ENCODE measurements around the gene NSMCE1.

- PRO-cap = no peak
Observed at GRCh38 chr16:27253532-27253900, 15.1 kb downstream of the NSMCE1 start.

GRCh38 chr16:27268442-27269199 lies at the start of gene NSMCE1:
TSS of gene NSMCE1 (minus strand) at chr16:27268772.
- PRO-cap = bidirectional peak, plus-strand start at chr16:27268869, minus-strand start at chr16:27268726

DNA sequence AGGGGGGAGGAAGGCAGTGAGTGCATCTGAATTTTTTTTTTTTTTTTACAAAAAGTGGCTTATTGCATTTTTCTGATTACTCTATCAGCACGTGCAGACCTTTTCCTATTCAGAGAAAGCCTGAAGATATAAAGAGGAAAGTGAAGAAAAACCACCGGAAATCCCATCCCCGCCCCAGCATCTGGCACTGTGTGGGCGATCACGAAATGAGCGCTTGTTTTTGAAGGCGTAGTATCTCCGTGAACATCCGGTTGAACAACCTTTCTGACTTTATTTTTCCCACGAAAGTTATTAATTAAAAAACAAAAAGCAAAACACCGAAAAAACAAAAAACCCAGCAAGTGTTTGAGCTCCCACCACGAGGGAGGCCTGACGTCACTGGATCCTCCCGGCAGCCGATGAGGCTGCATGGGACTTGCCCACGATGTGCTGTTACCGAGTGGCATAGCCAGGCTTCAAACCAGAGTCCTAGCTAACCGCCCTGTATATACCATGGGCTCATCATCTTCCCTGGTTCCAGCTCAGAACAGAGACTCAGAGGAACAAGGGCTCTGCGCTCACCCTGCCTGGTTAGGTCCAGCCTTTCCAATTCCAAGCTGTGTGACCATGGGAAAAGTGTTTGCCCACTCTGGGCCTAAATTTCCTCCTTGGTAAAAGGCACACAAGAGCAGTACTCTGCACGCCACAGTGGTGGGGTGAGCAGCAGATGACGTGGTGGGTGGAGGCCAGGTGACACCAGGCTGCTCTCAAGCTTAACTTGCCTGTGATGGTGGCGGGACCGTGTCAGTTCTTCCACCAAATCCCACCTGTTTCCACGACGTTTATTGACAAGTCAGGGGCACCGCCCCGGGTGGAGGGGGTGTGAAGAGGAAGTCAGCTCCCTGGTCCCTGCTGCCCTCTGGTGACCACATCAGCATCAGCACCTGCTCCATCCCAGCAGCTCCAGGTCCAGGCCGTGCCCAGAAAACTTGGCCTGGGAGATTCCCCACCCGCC lies 34.3 kb upstream of the IL21R start:
- PRO-cap = no peak

DNA sequence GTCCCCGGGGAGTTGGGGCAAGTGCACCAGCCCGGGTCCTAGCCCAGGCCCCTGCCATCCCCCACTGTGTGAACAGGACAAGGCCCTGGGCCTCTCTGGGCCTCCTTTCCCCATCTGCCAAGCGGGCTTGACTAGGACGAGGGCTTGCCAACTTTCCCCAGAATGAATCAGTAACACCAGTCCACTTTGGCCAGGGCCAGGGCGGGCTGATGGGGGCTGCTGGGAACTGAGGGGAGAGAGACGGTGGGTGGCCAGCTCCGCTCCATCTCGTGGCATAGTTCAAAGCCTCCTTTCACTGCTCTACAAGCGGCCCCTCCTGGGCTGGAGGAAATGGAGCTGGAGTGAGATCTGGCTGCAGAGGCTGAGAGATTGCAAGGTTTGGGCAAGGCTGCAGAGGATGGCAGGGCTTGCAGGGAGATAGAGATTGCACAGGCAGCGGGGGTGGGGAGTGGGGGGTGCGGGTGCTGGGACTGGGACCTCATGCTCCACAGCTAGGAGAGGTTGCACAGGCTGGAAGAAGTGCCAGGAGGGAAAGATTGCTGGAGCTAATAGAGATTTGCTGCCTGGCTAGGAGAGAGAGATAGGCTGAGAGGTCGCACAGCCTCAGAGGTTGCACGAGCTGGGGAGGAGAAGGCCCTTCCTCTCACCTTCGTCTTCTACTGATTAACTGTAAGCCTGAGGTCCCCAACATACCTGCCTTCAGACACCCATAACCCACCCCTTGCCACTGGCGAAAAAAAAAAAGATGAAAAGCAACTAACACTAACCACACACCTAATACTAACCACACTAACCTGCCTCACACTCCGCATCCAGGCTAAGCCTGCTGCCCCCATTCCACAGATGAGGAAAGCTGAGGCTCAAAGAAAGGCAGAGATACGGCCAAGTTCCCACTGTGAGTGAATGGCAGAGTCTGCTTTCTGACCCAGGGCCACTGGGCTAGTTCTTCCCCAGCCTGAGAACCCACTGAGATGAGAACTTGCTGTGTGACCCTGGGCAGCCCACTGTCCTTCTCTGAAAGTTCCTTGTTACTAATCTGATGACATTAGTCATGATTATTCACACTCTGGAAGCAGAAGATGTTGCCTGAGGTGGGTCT lies 4.3 kb downstream of the IL21R start:
- PRO-cap = no peak

DNA sequence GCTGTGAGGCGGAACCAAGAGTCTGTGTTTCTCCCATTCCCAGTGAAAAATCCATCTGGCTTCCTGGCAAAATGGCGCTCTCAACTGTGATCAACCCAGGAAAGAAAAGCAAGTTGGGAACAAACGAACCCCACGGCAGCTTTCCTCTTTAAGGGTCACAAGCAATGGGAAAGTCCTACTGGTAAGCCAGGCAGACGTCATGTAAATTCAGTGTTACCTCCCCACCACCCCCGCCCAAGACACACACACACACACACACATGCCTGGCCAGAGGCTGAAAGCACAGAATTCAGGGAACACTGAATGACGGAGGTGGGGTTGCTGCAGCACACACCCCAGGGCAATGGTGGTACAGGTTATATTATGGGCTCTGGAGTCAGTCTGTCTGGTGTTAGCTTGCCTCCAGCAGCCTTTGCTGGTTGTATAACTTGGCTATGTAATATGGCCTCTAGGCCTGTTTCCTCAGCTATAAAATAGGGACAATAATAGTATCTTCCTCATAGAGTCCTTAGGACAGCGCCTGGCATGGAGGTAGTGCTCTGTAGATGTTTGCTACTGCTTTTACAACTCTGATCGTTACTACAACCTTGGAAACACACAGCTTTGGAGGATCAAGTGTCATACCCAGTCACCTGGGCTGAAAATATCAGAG lies 31.6 kb downstream of the GTF3C1 start:
- PRO-cap = no peak

DNA sequence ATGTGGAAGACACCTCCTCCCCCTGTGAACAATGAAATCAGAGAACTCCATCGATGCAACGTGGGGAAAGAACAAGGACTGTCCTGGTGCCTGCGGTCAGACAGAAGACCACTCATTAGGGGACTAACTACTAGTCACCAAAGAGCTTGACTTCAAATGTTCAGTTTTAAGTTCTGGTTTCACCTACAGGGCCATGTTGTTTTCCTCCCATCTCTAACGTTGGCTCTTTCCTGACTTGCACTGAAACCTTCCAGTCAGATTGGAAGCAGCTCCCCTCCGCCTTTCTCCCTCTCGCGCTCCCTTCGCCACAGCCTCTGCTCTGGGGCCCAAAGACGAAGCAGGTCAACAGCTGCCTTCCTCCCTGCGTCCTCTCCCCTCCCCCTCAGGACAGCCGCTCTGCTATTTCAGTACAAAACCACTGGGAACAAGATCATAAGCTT lies 17.4 kb downstream of the GTF3C1 start:
- PRO-cap = no peak

GRCh38 chr16:28136647-28137496 lies 73.4 kb upstream of the GSG1L start:
- PRO-cap = no peak

GRCh38 chr16:28169069-28170004 lies 42.4 kb downstream of the XPO6 start:
- PRO-cap = no peak

DNA sequence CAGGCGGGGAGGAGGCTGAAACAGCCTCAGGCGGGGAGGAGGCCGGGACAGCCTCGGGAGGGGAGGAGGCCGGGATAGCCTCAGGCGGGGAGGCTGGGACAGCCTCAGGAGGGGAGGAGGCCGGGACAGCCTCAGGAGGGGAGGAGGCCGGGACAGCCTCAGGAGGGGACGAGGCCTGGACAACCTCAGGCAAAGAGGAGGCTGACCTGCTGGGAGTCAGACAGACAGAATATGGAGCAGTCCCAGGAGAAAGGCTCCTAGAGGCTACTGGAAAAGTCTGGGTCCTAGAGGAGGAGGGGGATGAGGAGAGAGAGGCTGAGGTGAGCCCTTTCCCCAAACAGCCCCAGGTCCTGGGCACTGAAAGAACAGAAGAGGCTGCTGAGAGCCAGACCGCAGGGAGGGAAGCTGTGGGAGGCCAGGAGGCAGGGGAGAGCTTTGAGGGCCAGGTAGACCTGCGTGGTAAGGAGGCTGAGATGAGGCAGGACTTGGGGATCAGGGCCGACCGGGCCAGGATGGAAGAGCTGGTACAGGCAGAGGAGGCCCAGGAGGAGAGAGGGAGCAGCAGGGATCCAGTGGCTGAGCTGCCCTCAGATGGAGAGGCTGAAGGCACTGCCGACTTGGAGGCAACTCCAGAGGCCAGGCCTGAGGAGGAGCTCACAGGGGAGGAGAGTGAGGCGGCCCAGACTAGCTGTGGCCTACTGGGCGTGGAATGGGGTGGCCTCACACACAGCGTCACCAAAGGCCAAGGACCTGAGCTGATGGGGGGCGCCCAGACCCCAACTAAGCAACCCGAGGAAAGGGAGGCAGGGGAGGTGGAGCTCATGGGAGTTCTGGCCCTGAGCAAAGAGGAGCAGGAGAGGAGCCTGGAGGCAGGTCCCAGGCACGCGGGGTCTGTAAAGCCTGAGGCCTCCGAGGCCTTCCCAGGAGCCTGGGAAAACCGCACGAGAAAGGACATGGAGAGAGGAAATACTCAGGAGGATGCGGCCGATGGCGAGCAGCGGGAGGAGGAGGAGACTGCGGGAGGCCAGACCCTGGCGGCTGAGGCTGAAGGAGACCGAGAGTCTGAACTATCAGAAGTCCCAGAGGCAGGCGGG lies 1.9 kb downstream of the APOBR start:
- PRO-cap = no peak

GRCh38 chr16:28835044-28835822 lies 10.9 kb downstream of the TUFM start:
- PRO-cap = no peak

DNA sequence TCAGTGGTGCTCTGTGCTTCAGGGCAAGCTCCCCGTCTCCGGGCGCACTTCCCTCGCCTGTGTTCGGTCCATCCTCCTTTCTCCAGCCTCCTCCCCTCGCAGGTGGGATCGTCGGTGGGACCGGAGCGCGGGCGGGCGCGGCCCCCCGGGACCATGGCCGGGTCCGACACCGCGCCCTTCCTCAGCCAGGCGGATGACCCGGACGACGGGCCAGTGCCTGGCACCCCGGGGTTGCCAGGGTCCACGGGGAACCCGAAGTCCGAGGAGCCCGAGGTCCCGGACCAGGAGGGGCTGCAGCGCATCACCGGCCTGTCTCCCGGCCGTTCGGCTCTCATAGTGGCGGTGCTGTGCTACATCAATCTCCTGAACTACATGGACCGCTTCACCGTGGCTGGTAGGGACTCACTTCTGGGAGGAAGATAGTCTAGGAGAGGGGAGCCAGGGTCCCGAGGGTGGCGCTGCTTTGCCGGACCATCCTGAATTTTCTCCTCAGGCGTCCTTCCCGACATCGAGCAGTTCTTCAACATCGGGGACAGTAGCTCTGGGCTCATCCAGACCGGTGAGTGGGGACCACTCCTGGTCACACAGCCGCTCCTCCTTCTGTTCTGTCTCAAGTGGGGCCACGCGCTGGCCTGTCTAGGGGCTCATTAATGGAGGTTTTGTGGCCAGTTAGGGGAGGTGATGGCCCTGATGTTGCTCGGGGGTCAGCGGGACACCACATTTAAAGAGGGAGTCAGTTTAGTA lies 593 bp downstream of the SPNS1 start:
- PRO-cap = no peak

DNA sequence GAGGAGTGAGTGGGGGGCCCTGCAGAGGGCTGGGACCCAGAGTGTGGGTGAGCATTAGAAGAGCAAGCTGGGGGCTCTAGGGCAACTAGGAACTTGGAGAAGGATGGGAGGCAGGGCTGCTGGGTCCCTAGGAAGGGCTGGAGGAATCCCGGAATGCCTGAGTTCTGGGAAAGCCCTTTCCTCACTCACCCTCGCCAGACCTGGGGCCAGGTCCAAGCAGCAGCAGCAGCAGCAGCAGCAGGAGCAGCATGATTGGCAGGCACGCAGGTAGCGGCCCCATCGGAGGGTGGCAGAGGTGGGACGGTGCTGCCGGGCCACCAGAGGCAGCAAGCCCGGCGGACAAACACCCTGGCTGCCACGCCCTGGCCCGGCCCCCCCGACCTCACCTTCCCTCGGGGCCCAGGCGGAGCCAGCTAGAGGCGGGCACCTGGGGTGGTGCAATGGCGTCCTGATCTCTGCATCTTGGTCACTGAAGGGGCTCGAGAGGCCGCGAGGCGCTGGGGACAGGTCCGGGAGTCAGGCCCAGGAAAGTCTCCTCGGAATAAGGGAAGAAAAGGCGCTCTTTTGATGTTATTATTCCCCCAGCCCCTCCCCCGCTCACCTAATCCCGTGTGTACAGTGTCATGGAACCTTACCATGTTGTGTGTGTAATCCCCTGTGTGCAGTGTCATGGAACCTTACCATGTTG lies 122.5 kb downstream of the LAT start:
- PRO-cap = bidirectional peak, plus-strand start at position 197 of the sequence, minus-strand start at position 155 of the sequence

- PRO-cap = no peak
Observed at GRCh38 chr16:29130067-29130660, 145.3 kb downstream of the LAT start.

DNA sequence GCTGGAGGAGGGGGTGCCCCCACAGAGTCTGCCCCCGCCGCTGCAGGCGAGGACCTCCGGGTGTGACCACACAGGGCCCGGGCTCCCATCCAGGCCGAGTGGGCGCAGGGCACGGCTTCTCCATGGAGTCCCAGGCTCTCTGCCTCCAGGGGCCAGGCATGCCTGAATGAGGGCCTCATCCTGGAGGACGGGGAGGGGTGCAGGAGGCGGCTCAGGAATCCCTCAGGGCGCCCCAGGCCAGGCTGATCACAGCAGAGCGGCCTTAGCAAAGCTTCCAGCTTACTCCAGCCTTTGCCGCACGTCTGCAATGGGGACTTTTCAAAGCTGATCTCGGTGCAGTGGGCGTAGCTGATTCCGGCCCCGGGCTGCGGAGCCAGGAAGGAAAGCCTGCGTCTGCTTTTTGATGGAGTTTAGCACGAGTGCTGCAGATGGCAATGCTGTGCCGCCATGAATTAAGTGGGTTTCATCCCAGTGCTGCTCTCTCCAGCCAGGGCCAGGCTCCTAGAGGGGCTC lies 146.5 kb downstream of the LAT start:
- PRO-cap = no peak

GRCh38 chr16:29154666-29155434 lies 170.0 kb downstream of the LAT start:
- PRO-cap = no peak

- PRO-cap = no peak
Observed at GRCh38 chr16:29159825-29160276, 175.0 kb downstream of the LAT start.

- PRO-cap = no peak
Observed at GRCh38 chr16:29173672-29174339, 189.0 kb downstream of the LAT start.

DNA sequence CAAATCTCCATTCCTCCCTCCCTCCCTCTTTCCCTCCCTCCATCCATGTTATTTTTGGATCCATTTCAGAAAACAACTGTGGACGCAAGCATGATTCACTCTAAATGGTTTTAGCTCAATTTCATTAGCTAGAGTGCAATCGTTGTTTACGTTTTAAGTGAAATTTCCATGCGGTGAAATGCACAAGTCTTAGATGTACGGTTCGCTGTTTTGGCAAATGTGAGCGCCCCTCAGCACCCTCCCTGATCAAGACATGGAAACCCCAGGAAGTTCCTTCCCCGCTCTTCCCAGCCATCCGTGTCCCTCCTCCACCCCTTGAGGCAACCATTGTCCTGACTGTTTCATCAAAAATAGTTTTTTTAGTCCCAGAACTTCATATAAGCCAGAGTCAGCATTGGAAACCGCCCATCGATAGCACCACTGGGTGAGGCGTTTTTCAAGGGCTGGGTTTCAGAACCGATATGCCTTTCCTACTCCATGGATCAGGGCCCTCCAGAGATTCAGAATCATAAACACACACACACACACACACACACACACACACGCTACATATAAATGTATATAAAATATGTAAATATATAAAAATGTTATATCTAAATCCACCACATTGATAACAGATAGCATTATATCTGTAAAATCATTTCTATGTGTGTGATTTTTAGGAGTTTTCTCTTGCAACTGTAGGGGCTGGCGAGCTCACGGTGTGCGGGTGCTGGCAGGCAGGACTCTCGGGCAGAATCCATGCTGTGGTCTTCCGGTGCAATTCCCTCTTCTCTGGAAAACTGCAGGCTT lies 206.2 kb downstream of the NPIPB11 start:
- PRO-cap = no peak

DNA sequence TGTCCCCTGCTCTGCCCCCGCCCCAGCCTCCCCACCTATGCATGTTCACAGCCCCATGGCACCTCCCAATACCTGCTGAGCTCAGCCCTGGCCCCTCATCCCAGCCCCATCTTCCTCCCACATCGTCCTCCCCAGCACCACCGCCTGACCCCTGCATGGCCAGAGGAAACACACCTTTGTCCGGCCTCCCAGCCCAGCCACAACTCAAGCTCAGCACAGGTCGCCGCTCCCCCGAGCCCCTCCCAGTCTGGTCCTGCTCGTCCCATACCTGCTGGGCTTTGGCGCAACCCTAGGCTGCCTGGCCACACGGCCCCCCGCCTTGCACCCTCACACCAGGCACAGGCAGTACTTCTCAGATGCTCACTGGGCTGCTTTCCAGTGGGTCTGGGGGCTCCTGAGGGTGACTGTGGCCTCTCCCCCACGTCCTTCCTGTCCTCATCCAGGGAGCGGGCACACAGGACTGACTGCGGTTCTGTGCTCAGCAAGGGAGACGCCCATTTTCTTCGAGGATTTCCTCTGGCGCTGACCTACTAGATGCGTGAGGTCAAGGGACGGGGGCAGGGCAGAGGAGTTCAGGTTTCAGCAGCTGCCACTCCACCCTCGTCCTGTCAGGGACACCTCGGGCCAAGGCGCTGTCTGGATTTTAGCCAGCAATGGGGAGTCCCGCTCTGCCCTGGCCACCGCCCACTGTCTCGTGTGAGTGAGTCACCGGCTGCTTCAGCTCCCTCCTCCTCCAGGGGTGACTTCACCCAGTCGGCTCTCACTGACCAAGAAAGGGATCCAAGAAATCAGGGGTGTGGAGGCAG lies 115.9 kb downstream of the NPIPB11 start:
- PRO-cap = bidirectional peak, plus-strand start at position 748 of the sequence, minus-strand start at position 462 of the sequence

DNA sequence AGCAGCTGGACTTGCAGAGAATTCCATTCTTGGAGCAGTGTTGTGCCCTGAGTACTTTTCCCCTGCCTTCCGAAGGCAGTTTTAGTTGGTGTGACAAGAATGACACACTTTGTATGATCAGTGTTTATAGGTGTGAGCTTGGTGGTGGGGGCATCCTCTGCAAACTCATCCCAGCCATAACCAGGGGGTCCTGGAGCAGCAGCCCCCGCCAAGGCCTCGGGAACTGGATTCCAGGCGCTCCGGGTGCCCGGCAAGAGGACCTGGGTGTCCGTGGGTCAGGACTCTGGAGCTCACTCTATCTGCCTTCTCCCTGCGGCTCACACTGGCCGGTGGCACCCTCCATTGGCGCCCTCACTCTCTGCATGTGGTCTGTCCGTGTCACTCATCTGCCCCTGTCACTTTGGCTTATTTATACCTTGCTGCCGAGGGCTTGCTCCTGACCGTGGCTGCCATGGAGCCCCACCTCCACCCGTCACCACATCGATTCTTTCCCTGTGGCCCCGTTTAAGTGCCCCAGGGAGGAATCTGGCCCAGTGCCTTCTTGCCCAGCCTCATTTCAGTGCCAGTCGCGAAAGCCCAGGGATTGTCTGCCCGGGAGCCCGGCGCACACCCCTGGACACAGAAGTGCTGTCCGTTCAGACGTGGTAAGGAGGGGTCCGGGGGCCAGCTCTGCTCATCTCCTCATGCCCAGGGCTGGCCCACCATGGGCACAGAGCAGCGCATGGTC lies 113.6 kb downstream of the NPIPB11 start:
- PRO-cap = no peak

Measured in WTC11 (cell line).